Tongue (tissue), 2 donors: ENCODE measurements around the gene CHAD.

DNA sequence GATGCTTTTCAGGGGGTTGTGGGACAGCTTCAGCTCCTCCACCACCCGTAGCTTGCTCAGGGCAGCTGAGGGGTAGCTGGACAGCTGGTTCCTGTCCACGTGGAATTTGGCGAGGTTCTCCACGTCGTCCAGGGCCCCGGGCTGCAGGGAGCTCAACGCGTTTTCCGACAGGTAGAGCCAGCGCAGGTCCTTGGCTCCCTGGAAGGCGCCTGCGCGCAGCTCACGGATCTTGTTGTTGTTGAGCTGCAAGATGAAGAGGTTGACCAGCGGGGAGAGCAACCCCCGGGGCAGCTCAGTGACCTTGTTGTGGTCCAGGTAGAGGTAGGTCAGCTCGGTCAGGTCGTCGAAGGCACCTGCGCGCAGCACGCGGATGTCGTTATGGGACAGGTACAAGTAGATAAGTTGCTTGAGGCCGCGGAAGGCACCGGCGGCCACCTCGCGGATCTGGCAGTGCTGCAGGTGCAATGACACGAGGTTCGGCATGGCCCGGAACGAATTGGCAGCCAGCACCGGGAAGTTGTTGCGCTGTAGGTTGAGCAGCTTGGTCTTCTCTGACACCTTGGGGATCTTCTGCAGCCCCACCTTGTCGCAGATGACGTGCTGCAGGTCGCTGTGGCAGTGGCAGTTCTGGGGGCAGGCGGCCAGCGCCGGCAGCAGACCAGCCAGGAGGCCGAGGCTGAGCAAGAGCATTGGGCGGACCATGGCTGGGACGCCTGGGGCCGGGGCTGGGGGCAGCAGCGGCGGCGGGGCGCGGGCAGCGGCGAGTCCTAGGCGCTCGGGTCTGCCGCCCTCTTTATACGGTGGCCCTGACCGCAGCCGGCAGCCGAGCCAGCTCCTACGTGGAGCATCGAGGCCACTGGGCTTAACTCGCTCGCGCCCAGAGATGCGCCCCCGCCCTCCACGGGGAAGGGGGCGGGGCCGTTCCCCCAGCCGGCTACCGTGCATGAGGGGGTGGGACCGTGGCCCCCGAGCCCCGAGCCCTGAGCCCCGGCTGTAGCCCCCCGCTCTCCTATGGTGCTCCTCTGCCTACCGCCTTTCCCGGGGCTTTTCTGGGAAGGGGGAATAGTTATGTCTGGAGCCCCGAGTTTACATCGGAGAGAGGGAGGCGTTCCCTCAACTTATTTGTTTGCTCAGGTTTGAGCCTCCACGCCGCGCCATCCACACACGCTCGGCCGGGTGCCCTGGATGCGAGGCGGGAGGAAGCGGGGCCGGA lies at the start of gene CHAD:
Gene CHAD (minus strand): TSS at position 769 of the 1,213 bp plus-strand sequence.
- RAMPAGE, long total RNA = no peak

- RAMPAGE, long total RNA = no peak
Measured at GRCh38 chr17:50513429-50513712, 5.1 kb downstream of the MYCBPAP start.

GRCh38 chr17:50565706-50566467 lies 5.4 kb downstream of the CACNA1G start:
- RAMPAGE, long total RNA = no peak

DNA sequence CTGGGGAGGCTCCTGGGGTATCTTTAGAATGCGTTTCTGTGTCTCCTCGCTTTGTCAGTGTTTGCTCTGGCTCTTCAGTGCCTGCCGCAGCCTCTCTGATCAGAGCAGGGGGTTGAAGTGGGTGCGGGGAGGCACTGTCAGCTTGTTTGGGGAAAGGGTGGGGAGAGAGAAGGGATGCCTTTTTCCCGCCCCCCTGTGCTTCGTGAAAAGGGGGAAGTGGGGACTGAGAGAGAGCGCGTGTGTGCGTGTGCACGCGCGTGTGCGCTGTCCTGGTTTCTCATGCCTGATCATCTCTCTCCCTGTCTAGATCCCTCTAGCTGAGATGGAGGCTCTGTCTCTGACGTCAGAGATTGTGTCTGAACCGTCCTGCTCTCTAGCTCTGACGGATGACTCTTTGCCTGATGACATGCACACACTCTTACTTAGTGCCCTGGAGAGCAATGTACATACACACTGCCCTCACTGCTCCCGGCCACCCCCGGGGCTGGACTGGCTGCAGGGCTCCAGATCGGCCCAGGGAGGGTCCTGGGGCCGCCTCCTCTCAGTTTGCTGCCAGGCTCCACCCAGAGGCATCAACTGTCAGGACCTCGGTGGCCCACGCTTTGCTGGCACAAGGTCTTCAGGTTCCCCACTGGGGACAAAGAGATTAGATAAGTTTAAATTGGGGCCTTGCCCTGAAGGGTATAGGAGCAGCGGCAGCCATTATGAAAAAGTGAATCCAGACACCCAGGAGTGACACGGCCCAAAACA lies 13.2 kb upstream of the ABCC3 start:
- RAMPAGE, long total RNA = no peak

DNA sequence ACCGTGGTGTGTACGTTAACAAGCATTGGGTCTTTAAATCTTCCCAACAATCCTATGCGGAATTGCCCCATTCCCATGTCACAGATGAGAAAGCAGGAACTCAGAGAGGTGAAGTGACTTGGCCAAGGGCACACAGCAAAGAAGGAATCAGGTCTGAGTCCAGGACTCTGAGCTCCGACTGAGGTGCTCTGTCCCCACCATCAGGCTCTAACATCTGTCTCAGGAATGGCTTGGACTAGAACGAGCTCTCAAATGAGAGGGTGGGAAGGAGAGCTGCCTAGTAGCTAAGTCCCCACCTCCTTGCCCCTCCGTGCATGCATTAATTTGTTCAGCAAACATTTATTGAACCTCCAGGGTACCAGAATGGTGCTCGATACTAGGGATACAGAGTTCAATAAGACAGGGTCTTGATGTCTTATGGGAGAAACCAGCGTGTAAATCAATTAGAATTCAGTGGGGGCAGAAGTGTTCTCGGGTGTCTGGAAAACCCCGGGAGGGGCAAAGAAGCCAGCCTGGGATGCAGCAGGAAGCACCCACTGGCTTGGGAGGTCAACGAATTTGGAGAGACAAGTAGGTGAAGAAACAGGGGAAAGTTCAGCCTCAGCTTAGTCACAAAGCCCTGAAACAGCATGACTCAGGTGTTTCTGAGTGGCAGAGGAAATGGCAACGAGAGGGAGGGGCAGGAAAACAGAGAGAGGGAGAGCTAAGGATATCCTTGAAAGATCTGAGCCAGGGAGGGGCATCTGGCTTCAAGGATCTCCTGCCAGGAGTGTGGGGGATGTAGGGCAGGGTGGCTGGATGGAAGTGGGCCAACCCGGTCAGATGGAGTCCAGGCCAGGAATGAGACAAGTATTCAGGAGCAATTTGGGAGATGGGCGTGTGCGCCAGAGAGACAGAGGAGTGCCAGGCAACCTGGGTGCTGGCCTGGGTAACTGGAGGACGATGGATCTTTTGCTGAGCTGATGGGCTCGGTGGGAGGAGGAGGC lies 26.9 kb downstream of the ABCC3 start:
- RAMPAGE, long total RNA = no peak

DNA sequence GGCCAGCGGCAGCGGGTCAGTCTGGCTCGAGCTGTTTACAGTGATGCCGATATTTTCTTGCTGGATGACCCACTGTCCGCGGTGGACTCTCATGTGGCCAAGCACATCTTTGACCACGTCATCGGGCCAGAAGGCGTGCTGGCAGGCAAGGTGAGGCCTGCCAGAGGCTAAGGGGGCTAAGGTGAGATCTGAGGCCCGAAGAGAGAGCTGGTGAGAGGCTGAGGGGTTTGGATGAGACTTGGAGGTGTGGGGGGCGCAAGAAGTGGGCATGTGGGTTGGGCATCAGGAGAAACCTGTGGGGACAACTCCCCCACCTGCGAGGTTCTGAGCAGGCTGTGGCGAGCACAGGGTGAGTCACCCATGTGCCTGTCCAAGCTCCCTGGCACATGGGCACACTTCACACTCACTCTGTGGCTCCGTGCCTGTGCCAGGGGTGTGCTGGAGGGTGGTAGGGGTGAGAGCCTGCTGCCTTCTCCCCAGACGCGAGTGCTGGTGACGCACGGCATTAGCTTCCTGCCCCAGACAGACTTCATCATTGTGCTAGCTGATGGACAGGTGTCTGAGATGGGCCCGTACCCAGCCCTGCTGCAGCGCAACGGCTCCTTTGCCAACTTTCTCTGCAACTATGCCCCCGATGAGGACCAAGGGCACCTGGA lies 34.6 kb downstream of the ANKRD40 start:
- RAMPAGE, long total RNA = no peak

GRCh38 chr17:50828520-50829102 lies 6.8 kb upstream of the WFIKKN2 start:
- RAMPAGE, long total RNA = no peak

- RAMPAGE, long total RNA = start-site peak on the plus strand at chr17:50866744-50866797, 23 and 14 reads in 2 replicates
Measured at GRCh38 chr17:50866479-50867349, 560 bp upstream of the TOB1 start.

DNA sequence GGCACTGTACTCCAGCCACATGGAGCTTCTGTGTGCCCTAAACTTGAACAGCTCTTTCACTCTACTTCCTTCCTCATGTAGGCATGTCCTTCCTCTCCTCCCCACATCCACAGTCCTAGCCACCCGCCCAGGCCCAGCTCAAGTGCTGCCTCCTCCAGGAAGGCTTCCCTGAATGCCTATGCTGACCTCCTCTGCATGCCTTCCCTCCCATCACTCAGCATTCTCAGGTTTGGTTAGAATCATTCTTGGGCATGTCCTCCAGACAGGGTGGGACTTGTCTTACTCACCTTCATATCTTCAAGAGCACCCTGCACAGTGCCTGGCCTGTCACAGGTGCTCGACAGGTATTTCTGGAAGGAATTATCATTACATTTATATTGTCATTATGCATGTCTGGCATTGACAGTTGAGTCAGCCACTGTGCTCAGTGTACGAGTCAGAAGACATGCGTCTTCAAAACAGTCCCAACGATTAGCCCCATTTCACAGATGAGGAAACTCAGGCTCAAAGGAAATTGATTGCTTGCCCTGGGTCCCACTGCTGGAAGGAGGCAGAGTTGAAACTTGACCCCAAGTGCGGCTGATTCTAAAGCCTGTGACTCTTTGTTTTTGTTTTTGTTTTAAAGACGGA lies 42.2 kb upstream of the TOB1 start:
- RAMPAGE, long total RNA = no peak

DNA sequence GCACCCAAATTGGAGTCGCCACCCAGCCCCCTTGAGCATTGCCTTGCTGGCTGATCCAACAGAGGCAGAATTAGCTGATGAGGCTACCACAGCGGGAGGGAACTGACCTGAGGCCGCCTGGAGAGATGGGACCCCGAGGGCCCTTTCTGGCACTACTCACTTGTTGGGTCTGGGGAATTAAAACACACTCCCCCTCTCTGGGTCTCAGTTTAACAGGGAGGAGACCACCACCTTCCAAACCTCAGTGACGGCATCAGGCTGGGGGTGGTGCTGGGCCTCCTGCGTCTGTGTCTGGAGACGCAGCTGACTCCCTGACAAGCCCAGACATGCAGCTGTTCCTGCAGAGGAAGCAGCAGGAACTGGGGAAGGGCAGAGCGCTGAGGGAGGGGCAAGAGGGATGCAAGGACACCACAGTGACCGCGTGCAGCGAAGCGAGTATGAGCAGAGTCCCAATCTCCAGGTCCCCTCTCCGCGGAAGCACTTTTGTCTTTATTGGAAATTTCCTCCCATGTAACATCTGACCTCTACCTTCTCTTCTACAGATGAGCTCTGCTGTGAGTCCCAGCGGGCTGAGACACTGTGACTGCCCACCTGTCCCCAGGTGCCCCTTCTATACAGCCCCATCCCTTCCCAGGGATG lies 88.1 kb upstream of the TOB1 start:
- RAMPAGE, long total RNA = no peak

- RAMPAGE, long total RNA = no peak
Measured at GRCh38 chr17:51125878-51126466, 5.3 kb upstream of the SPAG9 start.

GRCh38 chr17:51427657-51428170 lies 167.4 kb downstream of the UTP18 start:
- RAMPAGE, long total RNA = no peak

GRCh38 chr17:52147919-52148262 lies 10.6 kb downstream of the CA10 start:
- RAMPAGE, long total RNA = no peak

DNA sequence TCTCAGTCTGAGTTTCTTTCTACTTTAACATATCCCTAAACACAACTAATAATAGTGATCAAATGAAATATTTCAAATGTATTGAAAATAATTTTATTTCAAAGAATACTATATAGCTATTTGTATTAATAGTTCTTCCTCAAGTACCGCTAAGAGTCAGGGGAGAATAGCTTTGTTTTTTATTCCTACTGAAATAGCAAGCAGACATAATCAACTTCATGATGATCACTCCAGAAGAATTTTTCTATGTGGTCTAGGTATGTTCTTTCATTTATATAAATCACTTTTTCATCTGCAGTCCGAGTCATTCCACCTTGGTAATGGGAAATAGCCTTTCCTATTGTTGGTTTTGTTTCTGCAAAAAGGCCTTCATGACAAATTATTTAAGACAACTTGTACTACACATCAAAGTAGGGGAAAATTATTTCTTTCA lies 453.7 kb upstream of the CA10 start:
- RAMPAGE, long total RNA = no peak

GRCh38 chr17:53500913-53501505 lies 321.7 kb upstream of the KIF2B start:
- RAMPAGE, long total RNA = no peak

GRCh38 chr17:55090163-55090605 lies 121.6 kb downstream of the STXBP4 start:
- RAMPAGE, long total RNA = no peak

DNA sequence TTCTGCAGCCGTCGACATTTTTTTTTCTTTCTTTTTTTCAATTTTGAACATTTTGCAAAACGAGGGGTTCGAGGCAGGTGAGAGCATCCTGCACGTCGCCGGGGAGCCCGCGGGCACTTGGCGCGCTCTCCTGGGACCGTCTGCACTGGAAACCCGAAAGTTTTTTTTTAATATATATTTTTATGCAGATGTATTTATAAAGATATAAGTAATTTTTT lies 282 bp downstream of the HLF start:
- RAMPAGE, long total RNA = no peak

GRCh38 chr17:55285235-55286522 lies 20.9 kb downstream of the HLF start:
- RAMPAGE, long total RNA = no peak

GRCh38 chr17:55422017-55422476 lies 412 bp upstream of the MMD start:
- RAMPAGE, long total RNA = no peak

DNA sequence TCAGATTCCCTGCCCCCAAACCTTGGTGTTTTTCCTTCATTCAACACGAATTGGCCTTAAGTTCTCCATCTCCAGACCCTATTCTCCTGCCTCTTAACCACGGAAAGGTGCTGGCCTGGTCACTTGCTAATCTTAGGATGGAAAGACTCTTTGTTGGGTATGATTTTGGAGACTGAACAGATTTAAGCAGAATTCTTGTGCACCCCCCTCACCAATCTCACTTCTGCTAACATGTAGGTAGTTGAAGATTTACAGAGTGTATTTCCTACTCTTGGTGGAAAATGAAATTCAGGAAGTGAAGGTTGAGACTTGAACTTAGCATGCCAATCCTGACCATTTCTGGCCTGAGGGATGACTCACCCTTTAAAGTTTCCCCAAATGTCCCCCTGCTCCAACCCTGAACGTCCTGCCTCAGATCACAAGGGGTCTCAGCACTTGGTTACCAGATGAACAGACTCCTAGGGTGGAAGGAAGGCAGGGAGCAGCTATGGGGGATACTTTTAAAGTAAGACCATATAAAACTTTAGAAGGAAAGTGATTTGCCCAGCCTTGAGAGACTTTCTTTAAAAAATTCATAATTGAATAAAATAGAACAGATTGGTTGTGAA lies 23.3 kb upstream of the MMD start:
- RAMPAGE, long total RNA = no peak